Tongue (tissue), 2 donors: ENCODE data around the gene TGFB2.

DNA sequence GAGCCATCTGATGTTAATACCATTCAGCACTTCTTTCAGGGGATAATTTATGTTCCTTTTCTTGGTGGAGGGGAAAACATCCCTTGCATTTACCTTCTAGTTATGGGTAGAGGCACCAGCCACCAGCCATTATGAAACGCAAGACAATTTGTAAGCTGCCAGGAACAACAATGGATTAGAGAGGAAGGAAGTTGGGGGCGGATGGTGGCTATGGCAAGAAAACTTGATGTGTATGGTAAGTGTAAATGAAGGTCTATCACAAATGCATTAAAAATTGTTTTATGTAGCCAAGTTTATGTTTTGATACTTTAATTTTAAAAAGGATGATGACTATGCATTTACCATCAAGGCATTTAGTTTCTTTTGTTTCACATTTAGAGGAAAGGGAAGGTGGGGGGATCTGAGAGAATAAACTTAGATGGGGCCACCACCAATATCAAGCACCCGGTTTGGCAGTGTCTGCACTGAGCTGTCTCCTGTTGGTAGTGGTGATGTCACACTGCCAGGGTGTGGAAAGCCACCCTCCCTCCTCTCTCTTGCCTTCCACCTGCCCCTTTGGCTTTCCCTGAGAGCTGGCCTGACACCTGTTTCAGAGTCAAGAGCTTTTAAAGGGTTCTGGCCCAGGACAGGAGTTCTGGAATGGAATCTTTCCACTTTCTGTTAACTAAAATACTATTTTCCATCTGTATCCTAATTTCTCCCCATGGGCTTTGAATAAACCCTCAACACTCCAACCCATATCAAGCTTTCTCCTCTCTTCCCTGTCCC lies 2.5 kb upstream of the GARIN4 start:
- RAMPAGE, long total RNA = no peak

GRCh38 chr1:212700604-212700820 lies 872 bp upstream of the BATF3 start:
- RAMPAGE, long total RNA = no peak

DNA sequence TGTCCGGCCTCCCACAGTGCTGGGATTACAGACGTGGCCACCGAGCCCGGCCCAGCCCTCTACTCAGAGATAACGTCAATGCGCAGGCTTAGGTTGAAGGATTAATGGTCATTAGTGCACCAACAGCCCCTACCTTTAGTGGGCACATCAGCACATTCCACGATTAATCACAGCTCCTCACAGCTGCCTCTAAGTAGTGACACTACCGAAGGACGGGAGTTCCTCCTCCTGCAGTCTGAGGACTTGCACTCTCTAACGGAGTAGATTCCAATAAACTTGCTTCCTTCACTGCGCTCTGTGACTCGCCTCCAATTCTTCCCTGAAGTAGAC lies 477 bp upstream of the FLVCR1 start:
- RAMPAGE, long total RNA = no peak

- RAMPAGE, long total RNA = no peak
Observed at GRCh38 chr1:214228919-214229481, 52.0 kb upstream of the SMYD2 start.

GRCh38 chr1:214411519-214411875 lies 130.5 kb downstream of the SMYD2 start:
- RAMPAGE, long total RNA = no peak

- RAMPAGE, long total RNA = no peak
Observed at GRCh38 chr1:214934174-214934721, 148.3 kb upstream of the KCNK2 start.

DNA sequence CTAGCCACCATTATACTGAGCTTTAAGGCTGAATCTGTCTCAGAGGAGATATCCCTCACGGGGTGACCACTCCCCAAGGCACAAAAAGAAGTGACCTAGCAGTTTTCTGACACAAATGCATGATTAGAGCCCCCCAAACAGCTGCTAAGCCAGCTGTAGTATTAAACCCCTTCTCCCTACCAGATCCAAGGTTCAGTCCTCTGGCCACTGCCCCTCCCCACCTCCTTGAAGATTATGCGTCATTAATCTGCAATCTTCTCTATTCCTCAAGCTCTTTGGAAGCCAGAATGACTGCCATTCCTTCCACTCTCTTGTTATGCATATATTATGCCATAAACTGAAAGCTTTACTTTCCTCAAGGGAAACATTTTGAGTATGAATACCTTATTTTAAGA lies 74.7 kb downstream of the KCNK2 start:
- RAMPAGE, long total RNA = no peak

DNA sequence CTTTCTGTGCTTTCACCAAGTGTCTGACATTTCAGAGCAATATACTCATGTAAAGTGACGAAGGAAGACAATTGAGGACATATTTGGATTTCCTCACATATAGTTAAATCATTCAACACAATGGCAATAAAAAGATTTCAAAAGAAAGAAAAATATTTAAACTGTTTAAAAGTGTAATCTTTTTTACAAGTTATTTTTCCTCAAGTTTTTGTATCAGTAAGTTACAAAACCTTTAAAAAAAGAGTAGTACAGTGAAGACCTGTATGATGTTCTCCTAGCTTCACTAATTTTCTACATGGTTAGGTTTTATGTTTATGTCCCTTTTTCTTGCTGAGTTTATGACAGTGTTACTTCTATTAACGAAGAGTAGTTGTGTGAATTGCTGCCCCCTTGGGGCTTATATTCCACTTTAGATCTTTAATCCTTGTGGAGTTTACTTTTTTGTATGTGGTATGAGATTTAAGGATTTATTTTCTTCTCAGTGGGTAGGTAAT lies 14.6 kb downstream of the KCTD3 start:
- RAMPAGE, long total RNA = no peak

- RAMPAGE, long total RNA = no peak
Observed at GRCh38 chr1:216531254-216531793, 108.1 kb upstream of the USH2A start.

- RAMPAGE, long total RNA = no peak
Observed at GRCh38 chr1:217695754-217696218, 64.6 kb downstream of the SPATA17 start.

DNA sequence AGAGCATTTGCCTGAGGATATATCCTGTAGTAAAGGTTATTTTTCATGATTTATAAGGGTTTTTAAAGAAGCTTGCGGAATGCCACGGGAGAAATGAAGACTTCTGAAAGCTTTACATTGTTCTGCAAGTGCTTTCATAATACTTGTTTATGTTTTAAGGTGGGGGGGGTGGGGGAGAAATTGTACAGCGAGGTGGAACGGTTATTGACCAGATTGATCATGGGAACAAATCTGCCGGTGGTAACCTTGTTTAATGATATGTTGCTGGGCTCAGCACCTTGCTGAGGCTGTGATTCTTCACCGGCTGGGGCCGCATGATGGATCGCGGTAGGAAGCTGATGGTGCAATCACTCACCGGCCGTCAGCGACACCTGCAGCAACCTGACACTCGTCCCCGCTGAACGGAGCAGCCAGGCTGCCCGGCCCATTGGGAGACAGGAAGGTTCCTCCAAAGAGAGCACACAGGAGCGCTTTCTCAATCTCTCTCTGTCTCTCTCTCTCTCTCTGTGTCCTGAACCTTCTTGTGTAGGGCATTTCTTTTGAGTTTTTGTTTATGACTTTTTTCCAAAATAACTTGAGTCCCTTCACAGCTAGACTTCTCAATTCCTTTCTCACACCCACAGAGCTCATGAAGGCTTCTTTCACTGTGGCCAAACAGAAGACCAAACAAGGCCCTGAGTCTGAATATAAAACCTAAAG lies 128.5 kb upstream of the RRP15 start:
- RAMPAGE, long total RNA = no peak

- RAMPAGE, long total RNA = start-site peak on the plus strand at chr1:218345334-218345364, 117 and 44 reads in 2 replicates
Observed at GRCh38 chr1:218345168-218346202, at the start of gene TGFB2. TGFB2 (plus strand) TSS chr1:218345336.

DNA sequence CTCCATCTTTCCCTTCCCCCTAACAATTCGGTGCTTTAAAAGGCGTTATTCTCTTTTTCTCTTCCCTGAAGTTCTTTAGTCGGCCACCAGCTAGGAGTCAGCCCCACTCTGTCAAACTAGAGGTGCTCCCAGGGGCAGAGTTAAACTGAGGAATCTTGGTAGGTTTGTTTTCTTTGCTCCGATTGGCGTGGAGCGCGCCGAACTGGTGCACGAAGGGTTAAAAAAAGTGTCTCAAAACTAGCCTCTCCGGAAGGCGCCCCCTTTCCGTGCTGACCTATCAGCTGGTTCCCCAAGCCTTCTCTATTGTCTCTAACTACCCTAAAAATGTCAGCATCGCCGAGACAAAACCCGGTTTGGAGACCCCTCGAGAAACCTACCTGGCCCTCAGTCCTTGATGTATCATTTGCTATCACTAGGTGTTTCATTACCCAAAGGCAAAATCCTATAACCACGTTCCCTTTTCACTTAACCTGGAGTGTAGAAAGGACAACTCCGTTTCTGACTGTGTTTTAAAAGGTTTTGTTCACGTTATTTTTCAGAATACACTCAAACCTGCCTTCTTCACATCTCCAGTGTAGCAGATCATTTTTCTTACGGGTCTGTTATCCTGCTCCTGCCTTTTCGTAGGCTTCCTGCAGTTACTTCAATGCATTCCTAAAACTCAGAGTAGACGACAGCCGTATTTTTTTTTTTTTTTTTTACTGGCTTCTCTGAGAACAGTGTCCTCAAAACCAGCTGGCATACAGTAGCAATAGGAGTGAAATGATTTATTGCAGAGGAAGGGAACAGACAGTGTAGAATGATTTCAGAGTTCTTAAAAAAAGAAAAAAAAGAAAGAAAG lies 2.3 kb downstream of the TGFB2 start:
- RAMPAGE, long total RNA = no peak

- RAMPAGE, long total RNA = no peak
Observed at GRCh38 chr1:218439405-218439867, 94.3 kb downstream of the TGFB2 start.

- RAMPAGE, long total RNA = no peak
Observed at GRCh38 chr1:218473520-218474086, 128.5 kb downstream of the TGFB2 start.

DNA sequence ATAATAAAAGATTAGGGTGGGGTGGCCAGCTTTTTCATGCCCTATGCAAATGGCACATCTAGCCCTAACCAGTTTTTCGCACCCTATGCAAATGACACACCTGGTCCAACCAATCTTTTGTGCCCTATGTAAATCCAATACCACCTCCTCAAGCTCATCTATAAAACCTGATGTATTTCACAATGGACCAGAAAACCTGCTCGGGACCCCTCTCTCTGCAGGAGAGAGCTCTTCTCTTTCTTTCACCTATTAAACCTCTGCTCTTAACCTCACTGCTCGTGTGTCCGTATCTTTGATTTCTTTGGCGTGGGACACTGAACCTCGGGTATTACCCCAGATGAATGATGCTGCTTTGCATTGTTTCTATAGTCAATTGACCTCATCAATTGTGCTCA lies 93.9 kb downstream of the SLC30A10 start:
- RAMPAGE, long total RNA = no peak

DNA sequence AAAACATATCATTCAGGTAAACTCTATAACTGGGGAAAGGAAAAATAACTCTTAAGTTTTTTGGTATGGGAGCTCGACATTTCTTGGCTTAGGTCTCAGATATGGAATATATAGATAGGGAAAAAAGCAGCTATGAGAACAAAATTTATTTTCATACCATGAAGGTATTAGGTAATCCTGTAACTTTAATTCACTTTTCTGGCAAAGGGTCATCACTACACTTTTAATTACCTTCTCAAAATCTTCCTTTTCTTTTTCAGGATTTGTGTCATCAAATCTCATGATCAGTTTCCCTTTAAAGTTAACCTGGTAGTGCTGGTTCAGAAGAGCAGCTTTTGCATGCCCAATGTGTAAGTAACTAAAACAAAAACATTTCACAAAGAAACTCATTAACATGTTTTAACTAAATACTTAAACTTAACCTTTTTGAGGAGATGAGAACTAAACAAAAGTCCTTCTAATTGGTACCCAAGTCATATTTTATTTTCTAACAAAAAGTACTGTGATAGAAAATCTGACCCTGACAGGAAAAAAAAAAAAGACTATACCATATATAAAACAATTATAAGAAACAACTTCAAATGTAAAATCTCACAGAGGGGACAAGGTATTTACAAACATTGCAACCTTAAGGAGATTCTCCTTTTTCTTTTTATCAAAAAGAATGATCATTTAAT lies 21.3 kb downstream of the EPRS1 start:
- RAMPAGE, long total RNA = no peak

DNA sequence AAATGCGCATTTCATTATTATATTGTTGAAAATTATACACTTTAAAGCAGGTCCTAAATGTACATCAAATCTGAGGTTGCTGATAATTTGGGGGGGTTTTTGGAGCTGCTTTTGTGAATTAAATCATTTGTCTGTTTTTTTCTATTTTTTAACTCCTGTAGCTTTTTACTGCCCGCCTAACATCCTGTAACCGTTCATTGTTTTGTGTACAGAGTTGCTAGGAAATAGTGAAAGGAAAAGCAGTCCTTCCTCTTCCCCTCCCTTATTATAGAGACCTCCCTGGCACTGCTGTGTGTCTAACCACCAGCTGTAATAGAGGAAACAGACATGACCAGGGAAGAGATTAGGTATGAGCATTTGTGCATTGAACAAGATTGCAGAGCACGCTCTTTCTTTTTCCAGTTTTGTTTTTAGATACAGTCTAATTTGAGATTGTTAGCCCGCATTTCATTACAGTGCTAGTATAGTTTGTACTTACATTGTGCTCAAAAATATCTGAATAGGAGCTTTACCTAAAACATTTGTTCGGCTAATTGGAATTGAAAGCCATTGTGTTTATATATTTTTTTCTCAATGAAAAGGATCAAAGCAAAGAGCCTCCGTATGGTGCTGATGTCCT lies 43.5 kb downstream of the IARS2 start:
- RAMPAGE, long total RNA = no peak

DNA sequence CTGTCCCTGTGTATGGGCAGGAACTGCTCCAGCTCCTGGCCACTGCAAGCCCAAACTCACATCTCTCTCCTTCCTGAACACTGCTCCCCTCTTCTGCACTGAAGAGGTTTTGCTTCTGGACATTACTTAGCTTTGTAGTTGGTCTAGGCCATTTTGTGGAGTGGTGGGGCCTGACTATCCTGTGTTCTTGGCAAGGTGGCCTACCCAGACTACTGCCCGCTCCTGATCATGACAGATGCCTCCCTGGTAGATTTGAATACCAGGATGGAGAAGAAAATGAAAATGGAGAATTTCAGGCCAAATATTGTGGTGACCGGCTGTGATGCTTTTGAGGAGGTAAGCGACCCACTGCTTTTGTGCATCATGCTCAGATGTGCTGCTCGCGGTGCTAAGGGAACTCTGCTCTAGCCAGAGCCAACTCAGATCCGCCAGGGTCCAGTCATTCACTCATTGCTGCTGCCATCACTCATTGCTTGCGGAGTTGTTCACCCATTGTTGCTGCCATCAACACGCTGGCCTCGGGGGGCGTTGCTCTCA lies 14.7 kb downstream of the MTARC2 start:
- RAMPAGE, long total RNA = no peak

DNA sequence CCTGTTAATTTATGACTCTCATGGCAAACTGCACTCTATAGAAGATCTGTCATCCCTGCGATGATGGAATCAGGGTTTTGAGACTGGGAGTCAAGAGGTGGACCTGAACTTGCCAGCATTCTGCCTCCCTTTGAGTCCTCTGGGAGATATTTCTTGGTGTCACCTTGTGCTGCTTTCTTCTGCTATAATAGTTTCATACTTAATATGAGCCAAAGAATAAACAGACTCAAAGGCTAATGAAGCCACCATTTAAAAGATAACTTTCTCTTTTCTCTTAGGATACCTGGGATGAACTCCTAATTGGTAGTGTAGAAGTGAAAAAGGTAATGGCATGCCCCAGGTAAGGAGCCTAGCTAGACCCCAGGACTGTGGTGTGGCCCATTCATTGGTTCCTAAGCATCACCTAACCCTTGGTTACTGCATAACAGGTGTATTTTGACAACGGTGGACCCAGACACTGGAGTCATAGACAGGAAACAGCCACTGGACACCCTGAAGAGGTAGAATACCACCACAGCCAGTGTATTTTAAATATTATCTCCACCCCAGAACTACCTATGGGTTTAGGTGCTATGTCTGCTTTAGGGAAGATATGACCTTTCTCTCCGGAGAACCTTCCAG lies 6.9 kb upstream of the MTARC1 start:
- RAMPAGE, long total RNA = no peak